ENCODE measurements around a stretch of chr11.

- PRO-cap, 3 experiments, result no peak in any of the 3 experiments
- RAMPAGE, long total RNA, result no peak
- RRBS, 2 experiments, result no CpG with 5 or more reads among the region's 9 CpGs
These were observed 36.3 kb upstream of the CD5 start for GRCh38 chr11:61066093-61066367.

- PRO-cap, 3 experiments, result peak in 1 of 3 experiments; most common minus-strand start chr11:61080171 (in 1)
- RAMPAGE, long total RNA, result no peak
- RRBS, 2 experiments, result no CpG with 5 or more reads among the region's 2 CpGs
These were observed 22.2 kb upstream of the CD5 start for GRCh38 chr11:61080105-61080402.

- PRO-cap, 3 experiments, result no peak in any of the 3 experiments
- RAMPAGE, long total RNA, result no peak
- RRBS, 2 experiments, result no CpG with 5 or more reads among the region's 6 CpGs
These were observed 16.8 kb downstream of the CD5 start for GRCh38 chr11:61119140-61119421.

GRCh38 chr11:61119621-61120403 is 17.5 kb downstream of the CD5 start:
- PRO-cap, 3 experiments, result no peak in any of the 3 experiments
- RAMPAGE, long total RNA, result no peak
- RRBS, 2 experiments, result 80 to 86% methylated on average over 5 of the region's 15 CpGs

GRCh38 chr11:61141701-61142127 is 19.5 kb downstream of the VPS37C start:
- PRO-cap, 3 experiments, result no peak in any of the 3 experiments
- RAMPAGE, long total RNA, result no peak
- RRBS, 2 experiments, result no CpG with 5 or more reads among the region's 8 CpGs

GRCh38 chr11:61164828-61165397 is 3.7 kb upstream of the VPS37C start:
- PRO-cap, 3 experiments, result no peak in any of the 3 experiments
- RAMPAGE, long total RNA, result no peak
- RRBS, 2 experiments, result no CpG with 5 or more reads among the region's 9 CpGs

DNA sequence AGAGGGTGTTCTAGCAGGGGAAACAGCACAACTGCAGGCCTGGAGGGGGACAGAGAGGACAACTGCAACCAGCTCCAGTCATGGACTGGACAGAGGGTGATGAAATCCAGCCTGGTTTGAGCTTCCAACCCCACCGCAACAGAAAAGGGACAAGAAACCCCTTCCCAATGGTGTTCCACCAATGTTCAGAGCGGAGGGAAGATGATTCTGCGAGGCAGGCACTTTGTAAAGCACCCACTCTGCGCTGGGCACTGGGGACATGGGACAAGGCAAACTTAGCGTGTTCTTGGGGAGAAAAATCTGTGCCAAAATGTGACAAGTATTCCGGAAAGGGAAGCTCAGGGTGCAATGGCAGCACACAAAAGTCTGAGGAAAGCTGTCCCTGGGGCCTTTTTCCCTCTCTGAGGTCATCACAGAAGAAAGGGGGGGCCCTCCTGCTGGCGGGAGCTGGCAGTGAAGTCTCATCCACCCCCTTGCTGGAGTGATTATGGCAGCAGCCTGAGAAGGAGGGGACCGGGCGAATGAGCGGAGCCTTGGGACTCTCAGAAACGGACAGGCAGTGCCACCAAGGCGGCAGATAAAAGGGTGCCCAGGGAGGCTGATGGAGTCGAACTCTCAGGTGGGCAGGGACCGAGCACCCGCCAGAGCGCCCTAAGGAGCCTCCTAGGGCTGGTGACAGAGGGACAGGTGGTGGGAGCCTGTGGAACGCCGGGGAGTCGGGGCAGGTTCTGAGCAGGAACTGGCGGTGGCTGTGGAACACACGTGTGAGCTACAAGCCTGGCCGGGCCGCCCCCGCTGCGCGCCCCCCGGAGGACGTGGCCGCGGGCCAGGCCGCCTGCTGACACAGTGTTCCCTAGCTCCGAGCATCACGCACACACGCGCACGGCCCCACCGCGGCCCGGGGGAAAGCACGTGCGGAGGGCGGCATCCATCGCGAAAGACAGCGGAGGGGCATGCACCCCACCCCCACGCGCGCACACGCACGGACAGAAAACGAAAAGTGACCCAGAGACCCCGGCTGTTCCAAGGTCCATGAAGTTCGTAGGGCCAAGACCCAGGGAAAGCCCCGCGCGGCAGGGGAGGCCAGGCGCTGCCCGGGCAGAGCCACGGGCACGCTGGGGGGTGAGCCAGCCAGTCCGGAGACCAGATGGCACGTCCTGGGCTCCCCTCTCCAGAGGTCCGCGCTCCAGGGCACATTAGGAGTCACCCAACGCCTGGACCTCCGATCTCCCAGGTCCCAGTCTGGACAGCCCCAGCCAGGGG is 1.2 kb downstream of the VWCE start:
- PRO-cap, 3 experiments, result peak in 2 of 3 experiments; most common plus-strand start position 846 of the sequence (in 1); most common minus-strand start position 730 of the sequence (in 2)
- RAMPAGE, long total RNA, result no peak
- RRBS, 2 experiments, result 2% methylated on average over 33 of the region's 66 CpGs

DNA sequence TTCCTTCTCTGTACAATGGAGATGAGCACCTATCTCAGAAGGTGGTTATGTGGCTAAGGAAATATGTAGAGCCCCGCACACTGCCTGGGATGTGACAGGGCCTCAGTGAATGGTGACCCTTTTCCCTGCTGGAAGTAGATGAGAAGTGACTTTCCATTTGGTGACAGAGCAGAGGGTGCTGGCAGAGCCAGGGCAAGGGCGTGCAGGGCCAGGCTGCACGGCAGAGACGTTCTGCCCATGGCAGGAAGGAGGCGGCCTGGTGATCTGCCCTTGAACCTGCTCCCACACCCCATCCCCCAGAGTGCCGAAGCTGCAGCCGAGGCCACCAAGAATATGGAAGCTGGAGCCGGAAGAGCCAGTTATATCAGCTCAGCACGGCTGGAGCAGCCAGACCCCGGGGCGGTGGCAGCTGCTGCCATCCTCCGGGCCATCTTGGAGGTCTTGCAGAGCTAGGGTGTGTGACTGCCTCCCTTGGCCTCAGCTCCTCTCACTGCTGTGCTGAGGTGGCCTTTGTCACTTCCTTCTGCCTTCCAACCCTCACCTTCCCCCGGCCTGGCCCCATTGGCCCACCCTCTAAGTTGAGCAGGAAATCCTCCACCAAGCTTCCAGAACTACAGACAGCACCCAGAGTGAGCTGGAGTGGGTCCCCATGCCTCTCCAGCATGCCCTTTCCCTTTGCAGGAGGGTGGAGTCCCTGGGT is 13.2 kb downstream of the TKFC start:
- PRO-cap, 3 experiments, result no peak in any of the 3 experiments
- RAMPAGE, long total RNA, result no peak
- RRBS, 2 experiments, result 63 to 71% methylated on average over 4 to 5 of the region's 13 CpGs

DNA sequence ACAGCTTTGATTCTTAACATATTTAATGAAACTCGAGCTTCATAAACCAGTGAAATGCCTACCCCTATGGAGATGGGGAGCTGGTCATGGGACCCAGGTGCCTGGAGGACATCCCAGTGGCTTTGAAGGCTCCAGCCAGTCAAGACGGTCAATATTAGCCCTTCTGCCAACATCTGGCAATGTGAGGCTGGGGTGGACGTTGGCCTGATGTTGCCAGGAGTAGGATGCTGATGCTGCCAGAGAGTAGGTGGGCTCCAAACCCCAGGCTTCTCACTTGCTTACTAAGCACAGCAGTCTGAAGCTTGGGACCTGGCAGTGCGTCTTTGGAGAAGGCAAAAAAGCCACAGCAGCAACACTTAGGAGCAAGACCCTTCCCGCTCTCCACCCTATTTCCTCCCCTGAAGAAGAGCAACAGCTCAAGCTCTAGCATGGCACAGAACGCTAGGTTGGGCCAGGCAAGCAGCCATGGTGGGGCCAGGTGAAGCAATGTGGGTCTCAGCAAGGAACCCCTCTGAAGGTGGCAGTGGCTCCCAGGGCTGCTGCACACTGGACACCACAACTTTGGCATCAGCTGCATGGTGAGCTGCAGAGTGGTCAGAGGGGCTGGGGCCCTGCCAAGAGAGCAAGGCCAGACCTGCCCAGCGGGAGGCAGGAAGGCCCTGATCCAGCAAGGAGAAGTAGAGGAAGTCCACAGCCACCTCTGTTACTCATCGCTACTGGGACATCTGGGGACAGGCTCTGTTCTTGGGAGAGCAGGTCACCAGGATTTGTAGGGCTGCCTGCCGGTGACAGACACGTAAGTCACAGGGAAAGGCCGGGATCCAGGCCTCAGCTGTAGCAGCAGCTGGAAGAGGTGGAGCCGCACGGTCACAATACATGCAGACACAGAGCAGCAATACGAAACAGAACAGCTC is 12.6 kb downstream of the CYB561A3 start:
- PRO-cap, 3 experiments, result no peak in any of the 3 experiments
- RAMPAGE, long total RNA, result no peak
- RRBS, 2 experiments, result no CpG with 5 or more reads among the region's 14 CpGs

DNA sequence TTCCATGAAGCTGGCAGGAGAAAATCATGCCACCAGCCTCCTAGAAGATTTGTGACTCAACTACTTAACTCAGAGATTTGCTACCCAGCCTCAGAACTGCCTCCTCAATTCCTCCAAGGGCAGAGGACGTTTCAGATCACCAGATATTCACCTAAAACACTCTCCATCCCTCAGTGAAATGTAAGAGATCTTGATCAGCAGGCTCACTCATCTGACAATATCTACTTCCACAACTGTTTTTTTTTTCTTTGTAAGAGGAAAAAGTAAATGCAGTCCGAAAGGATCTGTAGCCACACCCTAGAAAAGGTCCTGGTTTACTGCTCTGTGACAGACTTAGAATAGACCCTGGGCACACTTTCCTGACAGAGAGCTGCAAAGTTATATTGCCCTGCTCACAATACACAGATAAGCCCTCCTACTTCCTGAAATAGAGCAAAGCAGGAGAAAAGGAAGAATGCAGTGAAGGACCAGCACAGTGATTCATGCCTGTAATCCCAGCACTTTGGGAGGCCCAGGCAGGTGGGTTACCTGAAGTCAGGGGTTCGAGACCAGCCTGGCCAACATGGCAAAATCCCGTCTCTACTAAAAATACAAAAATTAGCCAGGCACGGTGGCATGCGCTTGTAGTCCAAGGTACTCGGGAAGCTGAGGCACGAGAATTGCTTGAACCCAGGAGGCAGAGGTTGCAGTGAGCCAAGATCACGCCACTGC is 2.3 kb downstream of the CYB561A3 start:
- PRO-cap, 3 experiments, result no peak in any of the 3 experiments
- RAMPAGE, long total RNA, result no peak
- RRBS, 2 experiments, result no CpG with 5 or more reads among the region's 9 CpGs

- PRO-cap, 3 experiments, result no peak in any of the 3 experiments
- RAMPAGE, long total RNA, result no peak
- RRBS, 2 experiments, result no CpG with 5 or more reads among the region's 4 CpGs
These were observed 1.5 kb downstream of the CYB561A3 start for GRCh38 chr11:61360184-61360506.

- PRO-cap, 3 experiments, result no peak in any of the 3 experiments
- RAMPAGE, long total RNA, result no peak
- RRBS, 2 experiments, result no CpG with 5 or more reads among the region's 1 CpG
These were observed 12.2 kb downstream of the CPSF7 start for GRCh38 chr11:61417564-61417952.

GRCh38 chr11:61428935-61429631 is 692 bp downstream of the CPSF7 start:
- PRO-cap, 3 experiments, result peak in 2 of 3 experiments; most common plus-strand start chr11:61429481 (in 2)
- RAMPAGE, long total RNA, result no peak
- RRBS, 2 experiments, result no CpG with 5 or more reads among the region's 45 CpGs

- PRO-cap, 3 experiments, result no peak in any of the 3 experiments
- RAMPAGE, long total RNA, result no peak
- RRBS, 2 experiments, result no CpG with 5 or more reads among the region's 2 CpGs
These were observed 23.6 kb downstream of the SDHAF2 start for GRCh38 chr11:61453501-61453963.

DNA sequence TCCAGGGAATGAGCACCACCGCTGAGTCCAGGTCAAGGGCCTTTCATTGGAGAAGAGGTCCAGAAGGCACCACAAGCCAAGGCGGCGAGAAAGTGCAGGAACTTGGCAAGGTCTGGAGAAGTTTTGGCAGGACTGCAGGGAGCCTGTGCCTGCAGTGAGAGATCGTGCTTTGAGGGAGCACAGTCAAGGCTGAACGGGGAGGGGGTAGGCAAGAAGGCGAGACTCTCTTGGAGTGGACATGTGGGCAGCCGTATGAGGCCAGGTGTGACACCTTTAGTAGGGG is 30.4 kb downstream of the LRRC10B start:
- PRO-cap, 3 experiments, result no peak in any of the 3 experiments
- RAMPAGE, long total RNA, result no peak
- RRBS, 2 experiments, result no CpG with 5 or more reads among the region's 7 CpGs

DNA sequence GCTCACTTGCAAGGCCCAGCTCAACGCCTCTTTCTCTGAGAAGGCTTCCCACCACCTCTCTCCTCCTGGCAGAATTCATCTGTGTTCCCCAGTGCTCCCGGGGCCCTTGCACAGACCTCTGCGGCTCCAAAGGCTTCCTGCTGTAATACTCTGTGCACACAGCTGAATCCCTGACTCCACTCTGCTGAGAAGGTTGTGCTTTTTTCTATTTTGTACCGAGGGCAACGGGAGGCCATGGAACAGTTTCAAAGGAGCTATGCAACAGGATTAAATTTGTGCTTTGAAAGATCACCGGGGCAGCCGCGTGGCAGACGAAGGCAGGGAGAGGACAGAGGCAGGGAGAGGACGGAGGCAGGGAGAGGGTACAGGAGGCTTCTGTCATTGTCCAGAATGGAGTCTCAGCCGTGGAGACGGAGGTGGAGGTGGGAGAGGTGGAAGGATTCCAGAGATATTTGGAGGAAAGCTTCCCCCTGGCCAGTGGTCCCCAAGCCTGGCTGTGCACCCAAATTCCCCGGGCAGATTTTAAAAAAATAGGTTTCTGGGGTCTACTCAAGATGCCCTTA is 49.3 kb upstream of the SYT7 start:
- PRO-cap, 3 experiments, result peak in 1 of 3 experiments; most common plus-strand start position 310 of the sequence (in 1); most common minus-strand start position 183 of the sequence (in 1)
- RAMPAGE, long total RNA, result no peak
- RRBS, 2 experiments, result no CpG with 5 or more reads among the region's 13 CpGs

DNA sequence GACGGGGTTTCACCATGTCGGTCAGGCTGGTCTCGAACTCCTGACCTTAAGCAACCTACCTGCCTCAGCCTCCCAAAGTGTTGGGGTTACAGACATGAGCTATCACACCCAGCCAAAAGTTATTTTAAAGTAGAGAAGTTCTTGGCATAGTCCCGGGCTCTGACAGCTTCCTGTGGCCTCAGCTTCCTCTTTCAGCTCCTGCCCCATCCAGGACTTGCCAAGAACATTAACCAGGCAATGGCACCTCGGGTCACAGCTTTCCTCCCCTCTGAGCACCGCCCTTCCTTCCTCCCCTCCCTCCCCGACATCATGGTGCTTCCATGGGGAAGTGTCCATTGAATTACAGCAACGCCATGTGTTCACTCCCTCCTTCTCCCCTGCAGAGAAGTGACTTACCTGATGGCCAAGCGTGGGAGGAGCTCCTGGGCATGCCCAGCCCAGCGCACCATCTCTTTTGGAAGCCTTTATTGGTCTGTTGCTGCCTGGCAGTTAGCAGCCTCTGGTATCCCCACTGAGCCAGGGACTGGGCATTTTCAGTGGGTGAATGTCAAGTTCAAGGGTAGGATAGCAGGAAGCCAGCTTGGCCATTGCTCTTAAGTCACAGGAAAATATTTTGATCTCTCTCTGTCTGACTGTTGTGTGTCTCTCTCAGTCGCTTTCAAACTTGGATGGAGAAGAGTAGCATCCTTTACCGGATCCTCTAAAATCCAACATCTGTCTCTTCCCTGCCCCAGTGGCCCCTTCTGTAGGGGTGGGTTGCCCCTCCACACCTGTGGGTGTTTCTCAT is 25.7 kb upstream of the DAGLA start:
- PRO-cap, 3 experiments, result no peak in any of the 3 experiments
- RAMPAGE, long total RNA, result no peak
- RRBS, 2 experiments, result no CpG with 5 or more reads among the region's 12 CpGs

DNA sequence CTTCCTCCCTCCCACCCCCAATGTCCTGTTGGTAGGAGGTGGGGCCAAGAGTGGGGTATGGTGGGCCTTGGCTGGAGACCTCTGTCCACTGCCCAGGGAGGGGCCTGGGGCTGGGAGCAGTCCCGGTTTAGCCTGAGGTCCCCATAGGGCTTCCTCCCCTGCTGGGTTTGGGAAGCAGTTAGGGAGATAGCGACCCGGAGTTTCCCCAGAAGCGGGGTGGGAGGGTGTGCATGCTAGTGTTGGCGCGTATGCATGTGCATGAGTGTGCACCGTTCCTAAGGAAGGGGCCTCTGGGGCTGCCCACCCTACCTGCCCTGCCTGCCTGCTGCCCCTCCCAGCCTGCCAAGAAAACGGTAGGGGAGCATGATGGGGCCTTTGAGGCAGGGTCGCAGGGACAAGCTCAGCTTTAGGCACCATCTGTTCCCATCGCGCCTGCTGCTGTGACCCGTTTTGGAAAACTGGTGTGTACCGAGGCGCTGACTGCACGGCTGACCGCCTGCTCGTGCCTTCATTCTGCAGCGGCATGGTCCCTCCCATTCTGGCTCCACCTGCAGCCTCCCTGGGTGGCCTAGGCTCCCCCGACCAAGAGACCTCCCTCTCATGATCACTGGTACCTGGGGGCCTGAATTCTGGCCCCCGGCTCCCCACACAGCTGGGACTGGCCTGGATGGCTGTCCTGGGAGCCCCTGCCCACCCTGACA is 6.8 kb upstream of the MYRF start:
- PRO-cap, 3 experiments, result no peak in any of the 3 experiments
- RAMPAGE, long total RNA, result no peak
- RRBS, 2 experiments, result 77 to 79% methylated on average over 3 of the region's 20 CpGs

GRCh38 chr11:61756403-61757204 is 4.2 kb downstream of the MYRF start:
- PRO-cap, 3 experiments, result no peak in any of the 3 experiments
- RAMPAGE, long total RNA, result no peak
- RRBS, 2 experiments, result no CpG with 5 or more reads among the region's 10 CpGs

DNA sequence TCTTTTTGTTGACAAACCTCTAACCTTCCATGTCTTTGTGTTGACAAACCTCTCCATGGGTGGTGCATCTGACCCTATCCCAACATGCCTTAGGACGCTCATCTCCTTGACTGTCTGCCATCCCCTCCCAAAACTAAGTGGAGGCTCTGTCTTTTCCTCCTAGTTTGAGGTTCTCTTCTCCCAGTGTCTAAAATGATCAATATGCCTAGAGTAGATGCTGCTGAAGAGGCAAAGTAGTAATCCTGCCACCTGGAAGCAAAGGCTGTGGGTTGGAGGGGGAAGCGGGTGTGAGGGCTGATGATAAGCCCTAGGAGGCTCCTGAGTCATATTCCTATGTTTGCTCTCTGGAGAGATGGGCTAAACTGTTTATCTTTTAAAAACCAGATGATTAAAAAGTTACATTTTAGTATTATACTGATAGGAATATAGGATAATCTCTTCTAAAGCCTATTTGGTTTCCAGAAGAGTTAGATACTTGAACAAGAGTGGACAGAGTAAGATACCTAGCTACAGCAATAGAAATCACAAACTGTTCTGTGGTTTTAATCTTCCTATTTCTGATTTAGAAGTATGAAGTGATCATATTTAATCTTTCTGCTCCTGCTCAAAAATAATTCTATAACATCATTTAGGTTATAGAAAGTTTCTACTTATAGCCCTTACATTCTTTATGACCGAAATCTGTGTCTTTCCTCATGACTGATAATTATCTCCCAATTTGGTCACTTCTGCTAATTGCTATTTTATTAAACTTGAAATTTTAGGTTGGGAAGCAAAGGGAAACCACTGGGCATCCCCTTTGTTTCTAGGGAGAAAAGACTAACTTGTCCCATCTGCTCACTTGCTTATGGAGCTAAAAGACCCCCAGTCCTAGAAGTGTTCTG is 8.1 kb downstream of the FEN1 start:
- PRO-cap, 3 experiments, result no peak in any of the 3 experiments
- RAMPAGE, long total RNA, result no peak
- RRBS, 2 experiments, result no CpG with 5 or more reads among the region's 3 CpGs